Peyer's patch (tissue), 4 donors: Measurements from ENCODE around the gene RBM17.

GRCh38 chr10:5197737-5198088, 1.1 kb downstream of the AKR1C4 start:
- PRO-cap: no peak
- RAMPAGE, long total RNA, 4 experiments: no peak in any of the 4 experiments

GRCh38 chr10:5451293-5451965, 39.1 kb downstream of the NET1 start:
- PRO-cap: no peak
- RAMPAGE, long total RNA, 4 experiments: no peak in any of the 4 experiments

DNA sequence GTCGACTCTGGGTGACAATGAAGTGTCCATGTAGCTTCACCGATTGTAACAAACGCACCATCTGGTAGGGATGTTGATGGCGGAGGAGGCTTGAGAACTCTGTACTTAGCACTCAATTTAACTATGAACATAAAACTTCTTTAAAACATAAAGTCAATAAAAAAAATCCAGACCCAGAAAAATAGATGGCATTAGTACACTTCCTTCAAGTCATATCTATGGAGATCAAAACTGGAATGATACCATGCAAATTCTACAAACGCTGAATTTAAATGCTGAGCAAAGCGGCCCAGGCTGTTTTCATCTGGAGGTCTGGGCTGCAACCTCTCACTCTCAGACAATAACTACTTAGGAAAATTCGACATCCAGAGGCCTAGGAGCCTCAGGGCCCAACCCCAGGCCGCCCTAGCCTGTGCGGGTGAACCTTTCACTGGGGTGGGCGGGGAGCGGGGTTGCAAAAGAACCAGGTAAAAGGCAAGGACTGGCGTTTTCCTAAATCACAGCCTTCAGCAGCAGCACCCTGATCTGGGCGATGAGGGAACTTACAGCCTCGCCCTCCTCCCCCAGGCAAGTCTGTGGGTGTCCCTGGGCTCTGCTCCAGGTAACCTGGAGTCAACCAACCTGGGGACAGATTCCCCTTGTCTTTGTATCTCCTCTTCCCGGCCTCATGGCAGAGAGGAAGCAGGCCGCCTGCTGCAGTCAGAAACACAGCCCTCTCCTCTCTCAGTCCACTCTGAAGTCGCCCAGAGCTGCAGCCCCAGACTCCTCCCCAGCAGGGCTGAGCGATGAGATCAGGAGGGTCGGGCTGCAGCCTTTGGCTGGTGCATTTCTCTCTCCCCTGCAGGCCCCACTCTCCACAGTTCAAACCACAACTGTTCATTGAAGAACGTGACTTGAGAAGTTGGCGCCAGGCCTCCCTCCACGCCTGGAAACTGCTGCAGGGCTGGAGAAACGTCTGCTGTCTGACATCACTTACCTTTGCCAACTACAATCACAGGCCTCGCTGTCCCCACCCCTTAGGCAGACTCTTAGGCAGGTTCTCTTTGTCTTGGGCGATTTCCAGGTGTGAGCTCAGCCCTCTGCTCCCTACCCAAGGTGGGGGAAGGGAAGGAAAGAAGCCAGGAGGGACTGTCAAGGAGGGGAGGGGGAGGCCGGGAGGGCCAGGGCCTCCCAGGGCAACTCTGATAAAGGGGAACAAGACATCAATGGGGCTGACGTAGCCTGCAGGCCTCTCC, 33.2 kb downstream of the CALML5 start:
- PRO-cap: bidirectional peak, plus-strand start at position 1,046 of the sequence, minus-strand start at position 934 of the sequence
- RAMPAGE, long total RNA, 4 experiments: no peak in any of the 4 experiments

DNA sequence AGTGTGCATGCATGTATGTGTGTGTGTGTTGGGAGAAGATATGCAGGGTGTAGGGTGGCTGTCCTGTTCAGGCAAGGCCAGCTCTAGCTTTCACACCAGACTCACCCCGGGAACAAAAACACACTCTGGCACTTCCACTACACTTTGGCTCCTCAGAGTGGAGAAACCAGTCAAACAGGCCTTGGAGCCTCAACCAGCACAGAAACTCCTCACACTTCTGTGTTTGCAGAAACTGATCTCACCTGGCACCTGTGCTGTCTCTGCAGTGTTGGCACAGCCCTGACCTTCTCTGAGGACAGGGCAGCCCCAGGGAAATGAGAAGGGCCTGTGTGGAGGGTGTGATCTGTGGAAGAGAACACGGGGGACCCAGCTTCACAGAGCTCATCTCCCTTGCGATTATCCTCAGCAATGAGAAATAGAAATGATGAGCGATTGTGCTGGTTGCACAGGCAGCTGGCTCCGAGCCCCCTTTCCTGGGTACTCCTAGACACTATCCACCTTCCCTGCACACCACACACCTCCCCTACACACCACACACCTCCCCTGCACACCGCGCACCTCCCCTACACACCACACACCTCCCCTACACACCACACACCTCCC, 4.2 kb upstream of the CALML5 start:
- PRO-cap: no peak
- RAMPAGE, long total RNA, 4 experiments: no peak in any of the 4 experiments

- PRO-cap: no peak
- RAMPAGE, long total RNA, 4 experiments: no peak in any of the 4 experiments
Observed at GRCh38 chr10:5553785-5554442, 29.2 kb downstream of the CALML3 start.

DNA sequence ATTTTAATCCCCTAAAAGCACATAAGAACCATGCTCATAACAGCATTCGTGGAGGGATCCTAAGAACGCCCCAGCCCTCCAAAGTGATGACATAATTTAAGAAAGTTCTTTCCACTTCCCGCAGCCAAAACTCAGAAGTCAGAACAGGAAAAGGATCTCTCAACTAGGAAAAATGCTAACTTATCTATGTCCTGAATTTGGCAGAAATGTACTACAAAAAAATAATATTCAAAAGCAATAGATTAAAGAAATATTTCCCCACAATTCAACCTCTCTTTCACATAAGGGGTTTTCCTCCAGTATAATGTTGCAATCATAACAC, 23.1 kb downstream of the ASB13 start:
- PRO-cap: no peak
- RAMPAGE, long total RNA, 4 experiments: no peak in any of the 4 experiments

- PRO-cap: no peak
- RAMPAGE, long total RNA, 4 experiments: start-site peak on the plus strand in 2 of 4 experiments, at chr10:5699375-5699615 at its widest, 10 to 14 reads per replicate
Observed at GRCh38 chr10:5698839-5699761, 14.5 kb downstream of the TASOR2 start.

DNA sequence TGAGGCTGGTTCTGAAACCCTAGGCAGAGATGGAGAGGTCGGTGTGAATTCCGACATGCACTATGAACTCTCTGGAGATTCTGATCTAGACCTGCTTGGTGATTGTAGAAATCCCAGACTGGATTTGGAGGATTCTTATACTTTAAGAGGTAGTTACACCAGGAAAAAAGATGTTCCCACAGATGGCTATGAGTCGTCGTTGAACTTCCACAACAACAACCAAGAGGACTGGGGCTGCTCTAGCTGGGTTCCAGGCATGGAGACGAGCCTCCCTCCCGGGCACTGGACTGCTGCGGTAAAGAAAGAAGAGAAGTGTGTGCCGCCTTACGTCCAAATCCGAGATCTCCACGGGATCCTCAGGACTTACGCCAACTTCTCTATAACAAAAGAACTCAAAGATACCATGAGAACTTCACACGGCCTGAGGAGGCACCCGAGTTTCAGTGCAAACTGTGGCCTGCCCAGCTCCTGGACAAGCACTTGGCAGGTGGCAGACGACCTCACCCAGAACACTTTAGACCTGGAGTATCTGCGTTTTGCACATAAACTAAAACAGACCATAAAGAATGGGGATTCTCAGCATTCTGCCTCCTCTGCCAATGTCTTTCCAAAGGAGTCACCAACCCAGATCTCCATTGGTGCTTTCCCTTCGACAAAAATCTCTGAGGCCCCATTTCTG, 64.3 kb downstream of the GDI2 start:
- PRO-cap: no peak
- RAMPAGE, long total RNA, 4 experiments: no peak in any of the 4 experiments

GRCh38 chr10:5812002-5812612, 1.1 kb downstream of the GDI2 start:
- PRO-cap: no peak
- RAMPAGE, long total RNA, 4 experiments: no peak in any of the 4 experiments

DNA sequence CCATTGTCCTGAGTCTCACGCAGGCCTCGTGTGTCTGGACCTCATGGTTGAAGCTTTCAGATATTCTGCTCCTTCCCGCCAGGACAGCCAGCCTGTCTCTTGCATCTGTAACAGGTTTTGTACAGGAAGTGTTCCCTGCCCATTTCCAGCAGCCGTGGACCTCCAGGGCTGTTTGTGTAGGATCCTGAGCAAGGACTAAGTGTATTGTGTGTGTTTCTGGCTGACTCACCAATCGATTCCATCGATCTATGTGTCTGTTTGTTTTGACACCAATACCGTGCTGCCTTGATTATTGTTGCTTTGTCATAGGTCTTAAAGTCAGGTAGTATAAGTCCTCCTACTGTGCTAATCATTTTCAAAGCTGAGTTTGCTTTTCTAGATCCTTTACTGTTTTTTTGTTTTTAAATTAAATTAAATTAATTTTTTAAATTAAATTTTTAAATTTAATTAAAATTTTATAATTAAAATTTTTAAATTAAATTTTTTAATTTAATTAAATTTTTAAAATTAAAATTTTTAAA, 8.5 kb downstream of the IL15RA start:
- PRO-cap: no peak
- RAMPAGE, long total RNA, 4 experiments: no peak in any of the 4 experiments

DNA sequence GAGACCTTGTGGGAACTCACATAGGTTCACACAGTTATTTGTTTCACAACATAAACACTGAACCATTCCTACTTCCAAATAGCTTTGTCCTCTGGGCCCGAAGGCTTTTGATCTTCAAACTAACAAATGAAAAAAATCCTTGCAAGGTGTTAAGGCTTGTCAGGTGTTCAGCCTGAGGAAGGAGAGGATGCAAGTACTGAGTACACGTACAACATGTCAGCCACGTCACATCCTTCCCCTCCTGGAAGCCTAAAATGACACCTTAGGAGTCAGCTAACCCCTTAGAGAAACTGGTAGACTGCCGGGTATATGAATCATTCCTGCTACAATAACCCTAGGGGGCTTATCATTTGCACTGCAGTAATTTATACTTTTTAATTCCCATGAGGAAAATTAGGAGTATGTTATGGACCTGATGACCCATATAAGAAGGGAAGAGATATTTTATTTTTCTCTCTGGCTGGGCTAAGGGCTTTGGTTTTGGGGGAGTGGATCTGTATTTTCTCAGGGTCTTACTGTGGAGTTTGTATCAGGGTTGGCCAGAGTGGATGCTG, 37.2 kb upstream of the IL15RA start:
- PRO-cap: no peak
- RAMPAGE, long total RNA, 4 experiments: no peak in any of the 4 experiments

DNA sequence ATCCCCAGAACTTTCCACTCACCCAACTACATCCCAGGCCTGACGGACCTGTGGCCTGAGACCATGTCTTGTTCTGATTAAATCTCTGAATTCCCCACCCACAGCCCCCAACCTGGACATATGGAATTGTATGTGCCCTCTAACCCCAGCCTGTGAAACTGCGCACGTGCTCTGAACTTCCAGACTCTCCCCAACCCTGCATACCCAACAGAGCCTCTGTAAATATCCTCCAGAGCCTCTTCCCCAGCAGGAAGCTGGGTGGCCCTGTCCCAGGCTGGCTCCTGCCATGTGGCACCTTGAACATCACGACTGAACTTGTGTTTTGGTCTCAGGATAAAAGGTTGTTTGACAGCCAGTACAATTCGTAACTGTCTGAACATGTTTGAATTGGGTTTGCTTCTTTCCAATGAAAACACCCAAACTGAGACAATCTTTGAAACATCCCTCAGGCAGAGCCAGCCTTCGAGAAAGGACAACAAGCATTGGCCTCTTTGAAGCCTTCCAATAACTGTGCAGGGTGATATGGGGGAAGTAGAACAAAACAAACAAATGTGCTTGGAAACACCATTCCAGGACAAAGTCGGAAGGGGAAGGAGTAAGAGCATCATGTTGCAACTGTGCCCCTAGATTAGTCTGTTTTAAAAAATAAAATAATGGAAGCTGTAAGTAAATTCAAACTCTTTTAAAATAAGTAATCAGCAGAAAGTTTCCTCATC, 39.7 kb downstream of the IL2RA start:
- PRO-cap: no peak
- RAMPAGE, long total RNA, 4 experiments: no peak in any of the 4 experiments

DNA sequence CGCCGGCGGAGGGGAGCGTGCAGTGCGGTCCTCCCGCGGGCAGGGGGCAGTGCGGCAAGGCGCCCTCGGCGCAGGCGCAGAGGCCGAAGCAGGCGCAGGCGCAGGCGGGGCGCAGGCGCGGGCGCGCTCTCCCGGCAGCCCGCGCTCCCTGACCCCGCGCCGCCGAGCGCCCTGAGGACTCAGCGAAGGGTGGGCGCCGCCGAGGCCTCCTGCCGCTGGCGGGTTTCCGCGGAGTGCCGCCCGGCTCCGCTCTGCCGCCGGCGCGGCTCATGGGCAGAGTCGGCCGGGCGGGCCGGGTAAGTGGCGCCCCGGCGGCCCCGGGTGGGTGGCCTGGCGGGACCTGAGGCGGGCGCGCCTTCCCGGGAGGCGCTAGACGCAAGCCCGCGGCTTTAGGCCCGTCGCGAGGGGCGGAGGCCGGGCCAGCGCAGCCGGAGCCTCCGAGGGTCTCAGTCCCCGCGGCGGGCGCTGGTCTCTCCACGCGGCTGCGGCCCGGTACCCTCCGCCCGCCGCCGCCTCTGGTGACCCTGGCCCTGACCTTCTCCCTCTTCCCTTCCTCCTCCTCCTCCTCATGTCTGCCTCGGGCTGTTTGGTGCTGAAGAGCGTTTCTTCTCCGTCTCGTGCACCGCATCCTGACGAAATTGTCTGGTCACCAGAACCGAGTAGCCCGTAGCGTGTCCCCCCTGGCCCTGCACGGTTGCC, at the start of gene RBM17:
Gene RBM17, plus strand, starts transcription at position 137 of the 699 bp plus-strand sequence.
- PRO-cap: unidirectional peak, plus-strand start at position 137 of the sequence
- RAMPAGE, long total RNA, 4 experiments: no peak in any of the 4 experiments

- PRO-cap: no peak
- RAMPAGE, long total RNA, 4 experiments: start-site peak on the plus strand in 1 of 4 experiments, at chr10:6100170-6100273 at its widest, 14 reads per replicate
Observed at GRCh38 chr10:6100124-6100562, 11.3 kb downstream of the RBM17 start.

DNA sequence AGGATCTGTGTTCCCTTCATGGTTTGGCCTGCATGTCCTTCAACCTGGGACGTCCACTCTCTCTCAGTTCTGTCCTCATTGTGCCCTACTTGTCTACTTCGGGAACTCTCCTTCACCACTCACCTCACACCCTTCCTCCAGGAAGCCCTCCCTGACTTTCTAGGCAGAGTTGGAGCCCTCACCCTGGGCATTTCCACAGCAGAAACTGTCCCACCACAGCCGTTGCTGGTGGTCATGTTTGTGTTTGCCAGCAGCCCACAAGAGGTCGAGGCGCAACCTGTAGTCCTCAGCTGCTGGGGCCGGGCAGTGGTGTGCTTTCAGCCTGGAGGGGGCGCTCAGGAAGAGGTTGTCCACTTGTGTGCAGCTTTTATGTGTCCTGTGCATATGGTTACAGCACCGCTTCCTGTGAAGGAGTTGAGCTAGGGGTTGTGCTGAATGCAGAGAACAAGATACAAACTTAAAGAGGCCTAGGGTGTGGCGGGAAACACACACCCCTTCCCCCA, 29.7 kb upstream of the PFKFB3 start:
- PRO-cap: no peak
- RAMPAGE, long total RNA, 4 experiments: start-site peak on the plus strand in 1 of 4 experiments, centred at position 287 of the sequence, 6 reads per replicate

DNA sequence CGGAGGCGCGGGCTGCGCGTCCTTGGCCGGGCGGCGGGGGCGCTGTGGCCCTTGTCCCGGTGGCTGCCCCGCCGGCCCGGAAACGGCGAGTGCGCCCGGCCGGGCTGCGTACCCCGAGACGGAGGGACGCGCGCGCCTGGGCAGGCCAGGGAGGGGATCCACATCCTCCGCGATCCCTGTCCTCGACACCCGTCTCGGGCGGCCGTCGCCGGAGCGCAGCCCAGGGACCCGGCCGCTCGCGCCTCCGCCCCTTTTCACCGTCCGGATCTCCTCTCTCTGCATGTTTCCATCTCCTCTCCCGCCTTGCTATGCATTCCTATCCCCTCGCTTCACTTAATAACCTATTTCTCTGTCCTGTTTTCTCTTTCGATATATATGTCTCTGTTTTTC, 729 bp downstream of the PFKFB3 start:
- PRO-cap: bidirectional peak, plus-strand start at position 79 of the sequence, minus-strand start outside the sequence
- RAMPAGE, long total RNA, 4 experiments: no peak in any of the 4 experiments

GRCh38 chr10:6204891-6205128, 2.1 kb downstream of the PFKFB3 start:
- PRO-cap: no peak
- RAMPAGE, long total RNA, 4 experiments: no peak in any of the 4 experiments

- PRO-cap: no peak
- RAMPAGE, long total RNA, 4 experiments: no peak in any of the 4 experiments
Observed at GRCh38 chr10:6211684-6212380, 9.1 kb downstream of the PFKFB3 start.

DNA sequence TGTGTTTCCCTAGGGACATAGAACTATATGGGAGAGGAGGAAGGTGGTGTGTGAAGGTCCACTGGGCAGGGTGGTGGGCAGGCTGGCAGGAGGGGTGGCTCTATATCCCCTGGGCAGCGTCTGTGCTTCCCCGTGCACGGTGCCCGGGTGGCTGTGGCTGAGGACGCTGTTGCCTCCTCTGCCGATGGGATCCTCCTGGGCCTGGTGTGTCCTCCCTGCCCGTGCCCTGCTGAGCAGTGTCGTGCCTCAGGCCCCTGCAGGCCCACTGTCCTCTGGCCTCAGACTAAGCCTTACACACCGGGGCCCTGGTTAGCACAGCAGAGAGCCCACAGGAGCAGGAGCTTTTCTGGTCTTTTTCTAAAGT, 19.2 kb downstream of the PFKFB3 start:
- PRO-cap: no peak
- RAMPAGE, long total RNA, 4 experiments: no peak in any of the 4 experiments

DNA sequence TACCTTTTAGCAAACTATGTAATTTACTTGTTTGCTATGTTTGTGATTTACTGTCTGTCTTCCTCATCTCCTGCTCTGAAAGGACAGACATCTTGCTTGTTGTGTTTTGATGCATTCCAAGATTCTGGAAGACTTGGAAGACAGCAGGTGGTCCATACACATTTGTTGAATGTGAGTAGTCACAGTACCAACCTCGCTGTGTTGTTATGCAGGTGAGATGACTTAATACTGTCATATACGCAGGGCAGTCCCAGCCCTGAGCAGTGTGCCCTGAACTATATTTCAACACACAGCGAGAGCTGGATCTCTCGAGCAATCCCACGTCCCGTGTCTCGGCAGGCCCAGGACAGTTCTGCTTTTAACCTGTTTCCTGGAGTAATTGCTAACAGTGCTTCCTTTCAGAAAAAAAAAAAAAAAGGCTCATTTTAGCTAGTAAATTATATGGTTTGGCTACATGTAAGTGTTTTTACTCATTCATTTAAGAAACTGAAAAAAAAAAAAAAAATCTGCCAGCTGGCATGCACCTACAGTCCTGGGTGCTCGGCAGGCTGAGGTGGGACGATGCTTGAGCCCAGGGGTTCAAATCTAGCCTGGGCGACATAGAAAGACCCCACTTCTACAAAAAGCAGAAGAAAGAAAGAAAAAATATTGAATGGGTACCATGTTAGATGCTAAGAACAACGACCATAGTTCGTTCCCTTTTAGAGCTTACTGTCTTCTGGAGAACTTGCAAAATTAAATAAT, 179.7 kb downstream of the PRKCQ start:
- PRO-cap: no peak
- RAMPAGE, long total RNA, 4 experiments: no peak in any of the 4 experiments